Spleen (tissue), 7 donors: ENCODE results near the genes RFX8 and IL1RL2.

GRCh38 chr2:101038306-101039099 is 36.4 kb downstream of the RPL31 start:
- PRO-cap, 4 experiments, result no peak in any of the 4 experiments
- RAMPAGE, long total RNA, 4 experiments, result no peak in any of the 4 experiments

DNA sequence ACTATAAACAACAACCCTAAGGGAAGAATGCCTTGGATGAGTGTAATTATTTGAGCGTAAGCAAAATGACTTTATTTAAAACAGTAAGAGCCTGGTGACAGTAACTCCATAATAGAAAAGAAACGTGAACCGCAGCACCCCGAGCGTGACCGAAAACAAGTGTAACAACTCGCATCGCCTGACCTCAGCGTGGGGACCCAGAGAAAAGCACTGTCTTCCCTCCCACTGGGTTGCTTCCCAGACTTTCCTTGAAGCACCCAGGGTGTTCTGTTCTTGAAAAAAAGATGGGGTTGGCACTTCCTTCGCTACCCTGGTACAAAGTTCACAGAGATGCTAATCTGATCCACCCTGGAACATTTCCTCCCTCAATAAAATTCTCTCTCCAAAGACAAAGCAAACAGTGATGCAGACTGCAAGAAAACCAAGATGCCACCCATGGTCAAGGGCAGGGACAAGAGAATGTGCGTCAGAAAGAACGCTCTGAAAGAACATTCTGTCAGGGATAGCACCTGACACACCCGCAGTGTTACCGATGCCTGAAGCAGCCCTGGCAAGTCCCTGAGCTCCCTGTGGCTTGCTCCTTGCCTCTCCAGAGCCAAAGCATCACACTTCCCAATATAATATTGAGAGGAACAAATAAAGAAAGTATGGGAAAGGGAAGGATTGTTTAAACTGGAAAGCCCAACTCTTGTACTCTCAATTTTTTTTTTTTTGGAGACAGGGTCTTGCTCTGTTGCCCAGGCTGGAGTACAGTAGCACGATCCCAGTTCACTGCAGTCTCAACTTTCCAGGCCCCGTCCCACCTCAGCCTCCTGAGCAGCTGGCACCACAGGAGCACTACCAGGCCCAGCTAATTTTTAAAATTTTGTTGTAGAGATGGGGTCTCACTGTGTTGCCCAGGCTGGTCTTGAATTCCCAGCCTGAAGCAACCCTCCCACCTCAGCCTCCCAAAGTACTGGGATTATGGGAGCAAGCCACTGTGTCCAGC is 70.8 kb downstream of the TBC1D8 start:
- PRO-cap, 4 experiments, result no peak in any of the 4 experiments
- RAMPAGE, long total RNA, 4 experiments, result start-site peak on the minus strand in 1 of 4 experiments, centred at position 603 of the sequence, 5 reads per replicate

DNA sequence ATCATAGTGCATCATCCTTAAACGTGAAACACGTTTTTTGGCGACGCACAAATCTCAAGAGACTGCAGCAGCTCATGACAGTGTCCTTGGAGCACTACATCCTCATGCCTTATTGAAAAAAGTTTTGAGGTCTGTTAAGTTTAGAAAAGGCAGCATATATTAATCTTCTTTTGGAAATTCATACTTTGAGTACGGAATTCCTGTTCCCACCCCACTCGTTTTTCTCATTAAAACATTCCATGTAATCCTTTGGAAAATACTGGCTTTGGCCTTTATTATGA is 15.7 kb downstream of the CNOT11 start:
- PRO-cap, 4 experiments, result peak in 1 of 4 experiments; most common minus-strand start position 222 of the sequence (in 1)
- RAMPAGE, long total RNA, 4 experiments, result no peak in any of the 4 experiments

- PRO-cap, 4 experiments, result no peak in any of the 4 experiments
- RAMPAGE, long total RNA, 4 experiments, result no peak in any of the 4 experiments
Observed at GRCh38 chr2:101464158-101464713, 10.7 kb downstream of the RFX8 start.

DNA sequence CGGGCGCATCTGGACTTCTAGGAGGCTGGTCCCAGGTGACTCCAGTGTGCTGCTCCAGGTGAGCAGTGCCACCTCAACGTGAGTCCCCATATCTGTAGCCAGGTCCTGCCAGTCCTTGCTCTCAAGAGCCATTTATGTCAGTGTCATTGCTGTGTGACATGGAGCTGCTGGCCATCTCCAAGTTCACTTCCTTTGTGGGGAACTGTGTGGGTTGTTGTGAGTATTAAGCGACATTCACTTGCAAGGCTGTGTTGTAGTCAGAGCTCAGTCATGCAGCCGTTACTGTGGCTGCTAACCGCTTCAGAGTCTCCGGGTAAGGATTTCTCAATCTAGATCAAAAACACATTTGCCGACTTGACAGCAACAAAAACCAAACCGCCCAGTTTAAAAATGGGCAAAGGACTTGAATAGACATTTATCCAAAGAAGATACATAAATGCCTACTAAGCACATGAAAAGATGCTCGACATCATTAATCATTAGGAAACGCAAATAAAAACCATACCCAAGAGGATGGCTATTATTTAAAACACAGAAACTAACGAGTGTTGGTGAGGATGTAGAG is at the start of gene RFX8:
Gene RFX8, minus strand, starts transcription at position 196 of the 565 bp plus-strand sequence.
- PRO-cap, 4 experiments, result peak in 1 of 4 experiments; most common minus-strand start position 194 of the sequence (in 1)
- RAMPAGE, long total RNA, 4 experiments, result no peak in any of the 4 experiments

DNA sequence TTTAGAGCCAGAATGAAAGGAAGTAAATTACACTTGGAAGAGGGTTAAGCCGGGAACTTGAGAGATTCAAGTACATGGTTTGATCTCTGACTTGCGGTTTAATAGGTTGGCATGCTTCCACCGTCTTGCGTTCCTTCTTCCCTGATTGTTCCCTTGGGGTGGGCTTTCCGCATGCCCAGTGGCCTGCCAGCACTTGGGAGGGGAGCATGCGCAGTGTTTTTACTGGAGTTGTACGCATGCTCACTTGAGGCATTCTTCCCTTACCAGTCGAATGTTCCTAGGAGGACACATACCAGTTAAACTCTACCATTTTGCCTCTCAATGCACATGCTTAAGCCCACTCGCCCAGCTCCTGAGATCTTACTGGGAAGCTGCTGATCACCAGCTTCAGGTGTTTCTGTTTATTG is 92.8 kb upstream of the RFX8 start:
- PRO-cap, 4 experiments, result no peak in any of the 4 experiments
- RAMPAGE, long total RNA, 4 experiments, result no peak in any of the 4 experiments

DNA sequence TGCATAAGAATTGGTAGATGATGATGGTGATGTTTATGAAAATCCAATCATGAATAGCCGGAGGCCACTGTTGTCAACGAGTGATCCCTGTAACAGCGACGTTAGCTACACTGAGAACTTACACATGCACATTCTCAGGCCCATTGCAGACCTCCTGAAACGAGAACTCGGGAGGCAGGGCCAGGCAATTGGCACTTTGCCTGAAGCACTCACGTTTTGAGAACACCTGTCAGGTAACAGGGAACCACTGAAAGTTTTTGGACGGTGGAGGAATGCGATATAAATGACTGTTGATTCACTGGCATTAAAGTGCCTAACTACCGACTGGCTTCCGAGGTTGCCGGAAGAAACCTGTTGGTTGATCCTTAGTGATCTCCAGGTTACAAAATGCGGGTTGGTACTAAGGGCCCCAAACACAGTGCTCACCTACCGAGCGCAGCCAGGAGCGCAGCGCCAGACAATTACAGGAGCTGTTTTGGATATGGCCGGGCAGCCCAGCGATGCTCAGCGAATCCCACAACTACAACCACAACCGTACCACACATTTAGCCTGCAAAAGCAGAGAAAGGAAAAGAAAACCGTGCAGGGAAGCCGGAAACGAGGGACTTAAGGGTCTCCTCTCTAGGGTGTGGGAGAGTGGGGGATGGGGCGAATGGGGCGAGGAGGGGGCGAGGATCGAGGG is 927 bp upstream of the MAP4K4 start:
- PRO-cap, 4 experiments, result no peak in any of the 4 experiments
- RAMPAGE, long total RNA, 4 experiments, result no peak in any of the 4 experiments

DNA sequence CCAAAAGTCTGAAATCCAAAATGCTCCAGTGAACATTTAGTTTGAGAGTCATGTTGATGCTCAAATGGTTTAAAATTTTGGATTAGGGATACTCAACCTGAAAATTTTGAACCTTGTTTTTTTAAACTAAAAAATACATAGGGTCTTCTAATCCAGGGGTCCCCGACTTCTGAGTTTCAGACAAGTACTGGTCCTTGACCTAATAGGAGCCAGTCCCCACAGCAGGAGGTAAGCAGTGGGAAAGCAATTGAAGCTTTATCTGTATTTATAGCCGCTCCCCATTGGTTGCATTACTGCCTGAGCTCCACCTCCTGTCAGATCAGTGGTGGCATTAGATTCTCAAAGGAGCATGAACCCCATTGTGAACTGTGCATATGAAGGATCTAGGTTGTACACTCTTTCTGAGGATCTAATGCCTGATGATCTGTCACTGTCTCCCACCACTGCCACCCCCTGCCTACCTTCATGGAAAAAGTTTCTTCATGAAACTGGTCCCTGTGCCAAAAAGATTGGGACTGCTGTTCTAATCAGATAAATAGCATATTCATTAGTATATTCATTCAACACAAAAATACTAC is 18.2 kb downstream of the MAP4K4 start:
- PRO-cap, 4 experiments, result no peak in any of the 4 experiments
- RAMPAGE, long total RNA, 4 experiments, result no peak in any of the 4 experiments

- PRO-cap, 4 experiments, result no peak in any of the 4 experiments
- RAMPAGE, long total RNA, 4 experiments, result no peak in any of the 4 experiments
Observed at GRCh38 chr2:101733034-101734084, 35.9 kb downstream of the MAP4K4 start.

DNA sequence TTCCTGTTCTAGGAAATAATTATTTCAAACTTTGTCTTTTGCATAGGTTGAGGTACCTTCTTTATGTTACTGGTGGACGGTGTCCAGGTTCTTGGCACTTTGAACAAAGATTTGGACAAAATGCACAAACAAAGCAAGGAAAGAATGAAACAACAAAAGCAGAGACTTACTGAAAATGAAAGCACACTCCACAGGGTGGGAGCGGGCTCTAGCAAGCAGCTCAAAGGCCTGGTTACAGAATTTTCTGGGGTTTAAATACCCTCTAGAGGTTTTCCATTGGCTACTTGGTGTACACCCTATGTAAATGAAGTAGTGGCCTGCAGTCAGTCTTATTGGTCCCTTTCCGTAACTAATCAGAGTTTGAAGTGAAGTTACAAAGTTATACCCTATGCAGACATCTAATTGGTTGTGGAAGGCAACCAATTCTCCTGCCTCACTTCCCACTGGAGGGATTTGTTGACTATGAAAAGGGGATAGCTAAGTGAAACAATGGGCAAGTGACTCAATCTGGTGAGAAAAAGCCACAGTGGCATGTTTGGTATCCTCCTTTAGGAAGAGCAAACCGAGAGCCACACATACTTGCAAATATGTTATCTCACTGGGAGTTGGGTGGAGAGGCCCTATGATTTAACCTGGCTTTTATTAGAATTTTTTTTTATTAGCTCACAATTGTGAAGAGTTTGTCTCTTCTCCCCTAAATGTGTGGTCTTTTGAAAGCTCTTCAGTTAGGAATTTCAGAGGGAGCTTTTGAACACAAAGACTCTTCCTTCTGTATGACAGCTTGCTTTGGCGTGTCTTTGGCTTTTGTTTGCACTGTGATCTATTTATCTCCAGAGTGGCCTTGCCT is 69.4 kb downstream of the MAP4K4 start:
- PRO-cap, 4 experiments, result peak in 2 of 4 experiments; most common plus-strand start position 505 of the sequence (in 1); most common minus-strand start position 228 of the sequence (in 2)
- RAMPAGE, long total RNA, 4 experiments, result no peak in any of the 4 experiments

GRCh38 chr2:101892249-101892816 is 99.4 kb upstream of the IL1R2 start:
- PRO-cap, 4 experiments, result no peak in any of the 4 experiments
- RAMPAGE, long total RNA, 4 experiments, result no peak in any of the 4 experiments

DNA sequence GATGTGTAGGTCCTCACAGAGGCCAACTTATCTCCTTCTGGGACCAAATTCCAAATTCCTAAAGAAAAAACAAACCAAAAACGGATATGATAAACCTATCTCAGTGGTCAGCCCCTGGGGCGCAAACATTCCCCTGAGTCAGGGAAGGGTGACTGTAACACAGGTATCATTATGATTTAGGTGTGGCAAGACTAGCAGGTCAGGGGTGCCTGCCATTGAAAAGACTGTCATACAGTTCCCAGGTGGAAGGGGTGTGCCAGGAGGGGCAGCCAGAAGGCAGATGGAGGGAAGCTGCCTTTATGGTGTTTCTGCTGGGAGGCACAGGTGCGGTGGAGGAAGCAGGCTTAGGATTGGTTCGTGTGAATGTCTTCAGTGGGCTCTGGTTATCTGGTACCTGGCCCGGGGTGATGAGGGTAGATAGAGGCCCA is 6.3 kb upstream of the IL1R2 start:
- PRO-cap, 4 experiments, result no peak in any of the 4 experiments
- RAMPAGE, long total RNA, 4 experiments, result no peak in any of the 4 experiments

DNA sequence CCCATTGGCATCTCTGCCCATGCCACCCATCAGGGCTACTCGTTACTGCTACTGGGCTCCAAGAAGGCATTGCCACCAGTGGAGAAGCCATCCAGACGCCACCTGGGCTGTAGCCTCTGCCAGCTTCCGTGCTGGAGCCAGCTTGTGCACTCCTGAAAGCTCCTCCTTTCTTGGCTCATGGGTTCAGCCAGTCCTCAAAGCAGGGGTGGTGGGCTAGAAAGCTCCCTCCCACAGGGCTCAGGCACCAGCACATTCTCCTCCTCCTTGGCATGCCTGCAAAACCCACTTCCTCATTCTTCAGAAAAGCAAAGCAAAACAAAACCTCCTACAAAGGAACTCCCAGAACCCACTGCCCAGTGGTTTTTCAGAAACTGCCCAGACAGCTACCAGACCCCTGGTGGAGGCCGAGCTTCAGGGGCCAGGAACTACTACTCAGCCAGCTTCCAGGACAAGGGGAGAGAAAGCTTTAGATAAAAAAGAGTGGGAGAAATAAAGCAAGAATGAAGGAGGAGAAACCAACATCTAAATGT is 41.6 kb downstream of the IL1R2 start:
- PRO-cap, 4 experiments, result peak in 1 of 4 experiments; most common plus-strand start position 389 of the sequence (in 1); most common minus-strand start position 172 of the sequence (in 1)
- RAMPAGE, long total RNA, 4 experiments, result no peak in any of the 4 experiments

GRCh38 chr2:102103789-102104207 is 38.7 kb upstream of the IL1R1 start:
- PRO-cap, 4 experiments, result no peak in any of the 4 experiments
- RAMPAGE, long total RNA, 4 experiments, result no peak in any of the 4 experiments

DNA sequence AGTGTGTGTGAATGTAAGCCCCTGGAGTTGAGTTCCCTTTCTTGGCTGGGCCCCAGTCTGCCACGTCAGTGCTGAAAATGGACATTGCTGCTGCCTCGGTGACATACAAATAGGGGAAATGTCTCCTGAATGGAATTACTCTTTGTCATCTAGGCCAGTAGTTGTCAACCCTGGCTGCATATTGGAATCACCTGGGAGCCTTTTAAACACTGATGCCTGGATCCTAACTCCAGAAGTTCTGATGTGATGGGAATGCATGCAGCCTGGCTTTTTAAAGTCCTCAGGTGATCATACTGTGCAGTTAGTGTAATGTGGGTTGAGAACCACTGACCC is 27.7 kb upstream of the IL1R1 start:
- PRO-cap, 4 experiments, result no peak in any of the 4 experiments
- RAMPAGE, long total RNA, 4 experiments, result no peak in any of the 4 experiments

- PRO-cap, 4 experiments, result no peak in any of the 4 experiments
- RAMPAGE, long total RNA, 4 experiments, result no peak in any of the 4 experiments
Observed at GRCh38 chr2:102122102-102122629, 20.4 kb upstream of the IL1R1 start.

DNA sequence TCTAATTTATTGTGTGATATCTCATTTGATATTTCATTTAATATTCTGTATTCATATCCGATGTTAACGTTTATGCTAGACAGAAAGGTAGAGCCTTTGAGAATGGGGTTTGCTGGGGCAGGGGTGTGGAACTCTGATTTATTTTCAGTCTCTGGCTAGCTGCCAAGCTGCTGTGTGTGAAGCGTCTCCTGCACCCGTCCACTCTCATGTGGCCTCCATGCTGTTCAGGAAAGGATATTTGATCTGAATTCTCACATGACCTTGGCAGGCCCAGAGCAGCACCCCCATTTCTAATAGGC is 1.5 kb downstream of the IL1R1 start:
- PRO-cap, 4 experiments, result peak in 4 of 4 experiments; most common minus-strand start position 202 of the sequence (in 2)
- RAMPAGE, long total RNA, 4 experiments, result no peak in any of the 4 experiments

GRCh38 chr2:102177760-102178685 is 8.8 kb upstream of the IL1RL2 start:
- PRO-cap, 4 experiments, result no peak in any of the 4 experiments
- RAMPAGE, long total RNA, 4 experiments, result no peak in any of the 4 experiments

GRCh38 chr2:102186620-102187289 is at the start of gene IL1RL2:
IL1RL2 (plus strand) TSS chr2:102187023.
- PRO-cap, 4 experiments, result no peak in any of the 4 experiments
- RAMPAGE, long total RNA, 4 experiments, result no peak in any of the 4 experiments

DNA sequence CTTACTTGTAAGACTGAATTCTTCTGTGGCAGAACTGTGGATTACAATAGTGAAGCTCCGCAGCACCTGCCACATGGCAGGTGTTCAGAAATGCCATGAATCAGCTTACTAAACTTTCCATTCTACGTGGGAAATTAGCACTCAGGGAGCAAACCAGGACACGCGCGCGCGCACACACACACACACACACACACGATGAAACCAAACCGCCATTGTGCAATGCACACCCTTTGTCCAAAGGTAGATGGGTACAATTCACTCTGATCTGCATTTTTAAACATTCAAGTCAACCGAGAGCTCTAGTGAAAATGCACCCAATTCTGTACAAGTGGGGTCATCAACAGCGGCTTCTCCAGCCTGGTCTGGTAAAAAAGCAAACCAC is 1.0 kb downstream of the MFSD9 start:
- PRO-cap, 4 experiments, result no peak in any of the 4 experiments
- RAMPAGE, long total RNA, 4 experiments, result no peak in any of the 4 experiments